Daoy (cell line): ENCODE measurements around a stretch of chr15.

GRCh38 chr15:31332158-31332855, 5.7 kb downstream of the KLF13 start:
- RAMPAGE, long total RNA, result no peak

DNA sequence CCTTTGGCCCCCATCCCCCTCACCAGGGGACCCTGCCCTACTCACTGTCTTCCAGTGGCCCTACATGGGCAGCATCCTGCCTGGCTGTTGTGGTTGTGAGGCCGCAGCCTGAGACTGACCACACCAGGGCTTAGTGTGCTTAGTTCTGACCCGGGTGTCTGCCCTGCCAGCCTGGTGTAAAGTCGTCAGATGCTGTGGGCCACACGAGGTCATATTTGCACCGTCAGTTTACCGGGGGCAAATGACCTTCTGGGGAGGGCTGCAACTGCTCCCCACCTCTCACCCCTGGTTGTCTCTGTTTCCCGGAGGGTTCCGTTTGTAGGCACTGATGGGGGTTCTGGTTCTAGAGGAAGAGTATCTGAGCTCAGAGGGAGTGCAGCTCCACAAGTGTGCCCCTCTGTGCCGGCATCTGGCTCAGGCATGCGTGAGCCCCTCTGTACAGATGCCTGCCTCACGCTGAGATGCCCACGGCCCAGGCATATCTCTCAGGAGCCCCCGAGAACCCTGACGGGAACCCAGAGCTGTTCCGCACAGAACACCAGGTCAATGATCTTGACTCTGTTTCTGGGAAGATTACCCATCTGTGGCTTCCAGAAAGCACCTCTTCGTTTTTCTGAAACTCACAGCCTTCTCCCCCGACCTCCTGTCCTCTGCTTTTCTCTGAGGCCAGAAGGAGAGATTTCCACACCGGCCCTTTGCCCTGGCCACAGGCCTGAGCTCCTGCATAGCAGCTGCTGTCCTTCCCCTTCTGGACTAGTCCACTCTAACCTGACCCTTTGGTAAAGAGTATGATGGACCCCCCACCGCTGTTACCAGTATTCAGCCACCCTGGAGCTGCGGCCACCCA, 19.2 kb downstream of the KLF13 start:
- RAMPAGE, long total RNA, result no peak

- RAMPAGE, long total RNA, result no peak
Observed at GRCh38 chr15:31346511-31347703, 20.3 kb downstream of the KLF13 start.

DNA sequence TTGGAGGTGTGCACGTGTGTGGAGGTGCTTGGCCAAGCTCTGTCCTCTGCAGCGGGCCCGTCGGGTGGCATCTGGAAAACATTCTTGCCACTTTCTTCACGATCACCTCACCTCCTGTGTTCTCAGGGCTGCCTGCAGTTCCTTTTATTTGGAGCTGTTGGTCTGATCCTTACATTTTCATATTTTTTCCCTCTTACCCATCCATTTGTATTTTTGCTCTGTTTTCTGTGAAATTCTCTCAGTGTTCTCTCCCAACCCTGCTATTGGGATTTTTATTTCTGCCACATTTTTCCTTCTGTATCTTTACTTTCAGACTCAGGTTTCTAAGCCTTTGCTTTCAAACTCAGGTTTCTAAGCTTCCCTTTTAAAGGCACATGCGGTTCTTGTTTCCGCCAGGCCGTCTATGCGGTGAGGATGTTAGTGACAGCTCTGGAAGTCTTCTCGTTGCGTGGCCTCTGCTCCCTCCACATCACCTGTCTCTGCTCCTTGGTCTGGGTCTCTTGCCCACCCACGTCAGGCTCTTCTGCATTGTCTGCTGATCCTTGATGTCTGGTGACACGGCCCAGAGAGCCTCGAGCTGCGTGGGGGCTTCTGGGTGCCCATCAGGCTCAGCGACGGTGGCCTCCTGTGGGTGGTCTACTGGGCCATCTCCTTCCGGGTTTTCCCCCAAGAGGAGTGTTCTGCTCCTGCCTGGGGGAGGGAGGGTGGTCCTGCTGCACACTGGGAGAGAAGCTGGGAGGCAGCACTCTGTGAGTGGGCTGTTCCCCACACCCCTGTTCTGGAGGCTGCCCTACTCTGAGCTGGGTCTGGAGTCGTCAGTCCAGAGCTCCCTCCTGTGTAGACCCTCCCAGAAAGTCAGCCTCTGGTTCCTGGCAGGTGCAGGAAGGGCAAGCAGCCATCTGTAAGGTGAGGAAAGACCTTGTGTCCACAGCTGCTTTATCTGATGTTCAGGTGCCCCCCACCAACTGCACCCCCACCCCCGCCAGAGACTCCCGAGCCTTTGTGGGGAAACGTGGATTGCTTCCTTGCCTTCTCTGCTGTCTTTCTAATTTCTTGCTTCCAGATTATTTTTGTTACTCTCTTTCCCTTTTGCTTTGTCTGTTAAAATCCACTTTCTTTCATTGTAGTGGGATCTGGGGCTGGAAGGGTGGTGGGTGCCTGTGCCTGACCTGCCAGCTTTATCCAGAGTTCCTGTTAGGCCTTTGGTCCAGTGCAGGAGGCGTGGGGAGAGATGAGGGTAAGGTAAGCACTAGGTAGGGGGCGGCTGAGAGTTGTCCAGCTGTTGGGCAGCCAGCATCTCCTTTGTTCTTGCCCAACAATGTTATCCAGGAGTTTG, 30.7 kb downstream of the KLF13 start:
- RAMPAGE, long total RNA, result no peak

GRCh38 chr15:31364174-31365175, 37.8 kb downstream of the KLF13 start:
- RAMPAGE, long total RNA, result no peak

GRCh38 chr15:31375171-31375329, 48.4 kb downstream of the KLF13 start:
- RAMPAGE, long total RNA, result no peak

- RAMPAGE, long total RNA, result no peak
Observed at GRCh38 chr15:31391336-31392666, 65.2 kb downstream of the KLF13 start.

GRCh38 chr15:31392667-31393171, 66.1 kb downstream of the KLF13 start:
- RAMPAGE, long total RNA, result no peak

DNA sequence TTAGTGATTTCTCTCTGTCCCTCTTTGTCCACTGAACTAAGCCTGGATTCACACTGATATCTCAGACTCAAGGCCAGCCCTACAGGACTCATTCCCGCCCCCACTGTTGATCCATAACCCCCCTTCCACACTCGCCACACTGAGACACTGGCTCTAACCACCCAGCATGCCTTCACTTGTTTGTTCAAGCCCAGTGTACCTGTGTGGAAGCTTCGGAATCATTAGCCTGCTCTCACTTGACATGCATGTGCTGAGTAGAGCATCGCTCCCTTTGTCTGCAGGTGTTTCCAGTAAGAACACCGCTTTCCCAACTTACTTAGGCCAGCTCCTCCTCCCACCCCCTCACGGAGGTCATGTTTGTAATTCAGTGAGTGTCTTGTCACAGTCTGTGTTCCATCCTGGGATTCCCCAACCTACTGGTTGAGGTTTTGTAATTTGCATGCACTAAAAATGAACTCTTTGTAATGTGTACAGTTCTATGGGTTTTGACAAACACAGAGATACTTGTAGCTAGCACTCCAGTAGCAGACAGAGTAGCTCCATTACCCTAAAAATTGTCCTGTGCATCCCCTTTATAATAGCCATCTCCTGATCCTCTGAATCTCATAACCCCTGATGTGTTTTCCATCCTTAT, 132.4 kb downstream of the KLF13 start:
- RAMPAGE, long total RNA, result no peak

- RAMPAGE, long total RNA, result no peak
Observed at GRCh38 chr15:31465133-31466227, 138.8 kb downstream of the KLF13 start.

- RAMPAGE, long total RNA, result no peak
Observed at GRCh38 chr15:31472774-31473539, 146.3 kb downstream of the KLF13 start.

DNA sequence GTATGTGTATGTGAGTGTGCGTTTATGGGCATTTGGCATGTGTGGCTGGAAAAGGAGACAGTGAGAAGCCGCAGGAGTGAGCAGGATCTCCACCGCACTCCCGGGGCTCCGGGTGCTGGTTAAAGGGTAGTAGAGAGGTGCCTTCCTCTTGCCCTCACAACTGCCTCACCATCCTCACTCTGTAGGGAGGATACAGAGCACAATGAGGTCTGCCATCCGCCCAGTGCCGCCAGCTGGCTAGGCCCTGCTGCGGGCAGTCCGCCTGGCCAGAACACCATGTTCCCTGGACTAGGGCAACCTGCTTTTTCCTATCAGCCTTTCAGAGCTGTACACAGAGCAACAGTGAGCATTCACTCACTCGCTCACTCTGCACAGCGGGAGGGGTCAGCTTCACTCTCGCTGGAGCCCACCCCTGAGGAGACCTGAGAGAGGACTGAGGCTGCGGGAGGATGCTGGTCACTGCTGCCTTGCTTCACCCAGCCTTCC, 58.9 kb downstream of the OTUD7A start:
- RAMPAGE, long total RNA, result no peak

DNA sequence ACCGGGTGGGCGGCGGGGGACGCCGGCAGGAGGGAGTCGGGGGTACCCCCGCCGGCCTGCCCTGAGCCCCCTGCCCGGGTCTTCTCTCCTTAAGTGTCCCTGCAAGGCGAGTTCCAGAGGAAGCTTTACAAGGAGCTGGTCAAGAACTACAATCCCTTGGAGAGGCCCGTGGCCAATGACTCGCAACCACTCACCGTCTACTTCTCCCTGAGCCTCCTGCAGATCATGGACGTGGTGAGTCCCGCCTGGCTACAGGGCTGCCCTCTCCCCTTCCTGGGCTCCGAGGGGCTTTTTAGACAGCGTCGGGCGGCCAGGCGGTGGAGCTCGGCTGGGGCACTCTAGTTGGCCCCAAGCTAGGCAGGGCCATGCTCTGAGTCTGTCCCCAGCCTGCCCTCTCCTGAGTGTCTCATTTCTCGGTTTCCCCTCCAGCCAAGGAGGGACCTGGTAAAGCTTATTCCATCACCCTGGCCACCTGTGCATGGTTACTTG, 533 bp downstream of the CHRNA7 start:
- RAMPAGE, long total RNA, result no peak

DNA sequence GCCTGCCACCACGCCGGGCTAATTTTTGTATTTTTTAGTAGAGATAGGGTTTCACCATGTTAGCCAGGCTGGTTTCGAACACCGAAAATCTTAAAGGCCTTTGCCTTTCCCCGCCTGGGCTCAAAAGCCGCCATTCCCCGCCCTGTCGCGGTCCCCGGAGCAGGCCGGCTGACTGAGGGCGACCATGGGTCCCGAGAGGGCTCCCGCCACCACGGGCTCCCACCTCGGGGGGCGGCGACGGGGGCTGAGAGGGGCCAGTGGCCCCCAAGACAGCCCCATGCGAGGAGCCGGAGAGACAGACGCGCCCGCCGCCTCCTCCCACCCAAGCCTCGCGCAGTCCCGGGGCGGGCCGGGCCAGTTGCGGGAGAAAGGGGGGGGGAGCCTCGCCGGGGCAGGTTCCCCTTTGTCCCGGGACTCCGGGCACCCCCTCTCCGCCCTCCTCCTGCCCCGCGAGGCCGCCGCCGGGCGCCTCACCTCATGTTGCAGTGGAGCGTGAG, 60.9 kb downstream of the GOLGA8K start:
- RAMPAGE, long total RNA, result no peak

- RAMPAGE, long total RNA, result no peak
Observed at GRCh38 chr15:32536468-32537116, 78.7 kb upstream of the ARHGAP11A start.

DNA sequence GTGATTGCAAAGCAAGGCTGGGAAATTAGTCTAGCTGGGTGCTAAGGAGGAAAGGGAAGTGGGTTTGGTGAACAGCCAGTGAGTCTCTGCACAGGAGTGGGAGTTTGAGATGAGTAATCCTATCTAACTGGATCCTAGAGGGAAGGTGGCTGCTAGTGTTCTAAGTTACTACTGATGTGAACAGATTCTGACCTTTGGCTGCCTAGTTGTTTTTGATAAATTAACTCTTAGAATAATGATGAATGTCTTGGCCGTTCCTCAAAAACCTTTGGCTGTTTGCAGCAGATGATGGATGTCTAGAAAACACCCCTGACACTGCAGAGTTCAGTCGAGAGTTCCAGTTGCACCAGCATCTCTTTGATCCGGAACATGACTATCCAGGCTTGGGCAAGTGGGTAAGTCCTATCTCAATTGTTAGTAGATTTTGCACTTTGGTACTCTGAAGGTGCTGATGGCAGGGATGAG, 33.5 kb upstream of the GREM1 start:
- RAMPAGE, long total RNA, result no peak

GRCh38 chr15:32717063-32717468, 738 bp upstream of the GREM1 start:
- RAMPAGE, long total RNA, result no peak

GRCh38 chr15:32908009-32908752, 190.4 kb downstream of the GREM1 start:
- RAMPAGE, long total RNA, result no peak

- RAMPAGE, long total RNA, result no peak
Observed at GRCh38 chr15:33135399-33135952, 59.0 kb downstream of the FMN1 start.

DNA sequence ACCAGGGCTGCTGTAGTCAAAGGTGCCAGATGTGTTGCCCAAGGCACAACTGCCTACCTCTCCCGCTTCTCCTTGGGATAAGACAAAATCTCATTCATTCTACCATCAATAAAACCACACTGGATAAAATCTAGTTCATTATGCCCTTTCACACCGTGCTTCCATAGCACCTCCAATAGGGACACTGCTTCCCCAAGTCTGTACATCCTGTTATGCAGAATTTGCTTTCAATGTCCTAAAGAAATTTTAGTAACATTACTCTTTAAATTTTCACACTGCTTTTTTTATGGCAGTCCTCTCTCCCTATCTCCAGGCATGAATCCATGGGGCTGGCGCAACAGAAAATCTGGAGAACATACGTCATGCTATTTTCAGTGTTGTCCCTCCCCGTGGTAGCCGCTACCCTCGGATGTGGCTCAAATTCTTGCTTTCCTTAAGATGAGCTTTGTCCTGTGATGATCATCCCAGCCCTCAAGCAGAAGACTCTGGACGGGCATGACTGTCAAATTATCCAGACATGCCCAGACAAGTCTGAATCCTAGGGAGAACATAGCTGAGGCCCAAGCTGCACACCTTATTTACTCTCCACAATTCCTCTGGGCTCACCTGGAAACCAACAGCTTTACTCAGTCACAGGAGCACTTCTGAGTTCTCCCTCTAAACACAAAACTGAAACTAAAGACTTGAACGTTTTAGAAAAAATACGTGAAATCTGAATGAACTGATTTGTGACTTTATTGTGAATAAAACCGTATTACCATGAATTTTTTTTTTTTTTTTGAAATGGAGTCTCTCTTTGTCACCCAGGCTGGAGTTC, 49.1 kb downstream of the FMN1 start:
- RAMPAGE, long total RNA, result no peak